HTERT-HM (cell line): ENCODE measurements around the gene NAXD.

- RRBS: no CpG with 5 or more reads among the region's 17 CpGs
Measured at GRCh38 chr13:110250133-110251198, 56.5 kb downstream of the COL4A1 start.

GRCh38 chr13:110265397-110266618, 41.1 kb downstream of the COL4A1 start:
- RRBS: 65% methylated on average over 3 of the region's 49 CpGs

DNA sequence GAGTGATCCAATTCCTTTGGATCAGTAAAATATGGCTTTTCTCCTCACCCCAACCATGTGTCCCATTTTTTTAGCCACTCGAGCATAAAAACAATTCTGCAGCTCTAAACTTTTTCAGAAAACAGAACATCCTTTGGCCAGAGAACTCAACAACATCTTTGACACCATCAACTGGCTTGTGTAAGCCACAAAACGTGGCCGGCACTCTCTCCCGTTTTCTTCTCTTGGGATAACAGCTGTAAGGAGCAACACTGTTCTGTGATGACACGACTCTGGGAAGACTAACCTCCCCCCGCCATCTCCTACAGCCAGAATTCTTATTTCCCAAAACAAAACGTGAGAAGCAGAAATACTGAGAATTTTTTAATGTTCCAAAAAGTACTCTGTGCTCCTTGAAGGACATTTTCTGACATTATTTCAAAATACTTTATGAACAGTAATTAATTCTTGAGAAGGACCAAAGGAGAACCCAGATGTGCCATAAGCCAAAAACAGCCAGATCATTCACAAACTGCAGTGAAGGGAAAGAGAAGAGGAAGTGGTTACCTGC, 25.9 kb downstream of the COL4A1 start:
- RRBS: no CpG with 5 or more reads among the region's 7 CpGs

DNA sequence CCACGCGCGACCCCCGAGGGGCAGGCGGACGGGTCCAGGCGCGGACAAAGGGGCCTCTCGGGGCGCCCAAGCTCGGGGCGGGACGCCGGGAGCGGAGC, 277 bp downstream of the COL4A1 start:
- RRBS: 0% methylated on average over 6 of the region's 15 CpGs

DNA sequence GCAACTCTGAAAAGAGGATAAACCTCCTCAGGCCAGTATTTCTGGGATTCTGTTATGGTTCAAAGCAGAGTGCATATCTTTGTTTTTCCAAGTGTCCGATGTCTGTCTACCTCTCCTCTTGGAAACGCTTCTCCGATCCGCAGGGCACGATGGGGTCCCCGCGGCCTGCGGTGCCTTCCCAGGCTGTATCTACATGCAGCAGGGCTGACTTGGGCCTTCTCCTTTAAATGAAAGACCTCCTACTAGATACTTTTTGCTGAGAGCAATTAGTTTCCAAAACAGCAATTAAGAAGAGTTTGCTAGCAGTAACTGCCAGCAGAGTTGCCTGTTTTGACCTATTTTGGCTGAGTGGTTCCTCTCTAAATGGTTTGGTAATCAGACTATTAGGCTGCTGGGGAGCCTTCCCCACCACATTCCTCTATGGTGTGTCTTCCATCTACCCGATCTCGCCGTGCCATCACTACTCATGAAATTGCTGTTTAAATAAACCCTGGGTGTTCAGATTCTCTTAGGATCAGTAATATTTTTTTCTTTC, 23.5 kb downstream of the COL4A2 start:
- RRBS: no CpG with 5 or more reads among the region's 11 CpGs

DNA sequence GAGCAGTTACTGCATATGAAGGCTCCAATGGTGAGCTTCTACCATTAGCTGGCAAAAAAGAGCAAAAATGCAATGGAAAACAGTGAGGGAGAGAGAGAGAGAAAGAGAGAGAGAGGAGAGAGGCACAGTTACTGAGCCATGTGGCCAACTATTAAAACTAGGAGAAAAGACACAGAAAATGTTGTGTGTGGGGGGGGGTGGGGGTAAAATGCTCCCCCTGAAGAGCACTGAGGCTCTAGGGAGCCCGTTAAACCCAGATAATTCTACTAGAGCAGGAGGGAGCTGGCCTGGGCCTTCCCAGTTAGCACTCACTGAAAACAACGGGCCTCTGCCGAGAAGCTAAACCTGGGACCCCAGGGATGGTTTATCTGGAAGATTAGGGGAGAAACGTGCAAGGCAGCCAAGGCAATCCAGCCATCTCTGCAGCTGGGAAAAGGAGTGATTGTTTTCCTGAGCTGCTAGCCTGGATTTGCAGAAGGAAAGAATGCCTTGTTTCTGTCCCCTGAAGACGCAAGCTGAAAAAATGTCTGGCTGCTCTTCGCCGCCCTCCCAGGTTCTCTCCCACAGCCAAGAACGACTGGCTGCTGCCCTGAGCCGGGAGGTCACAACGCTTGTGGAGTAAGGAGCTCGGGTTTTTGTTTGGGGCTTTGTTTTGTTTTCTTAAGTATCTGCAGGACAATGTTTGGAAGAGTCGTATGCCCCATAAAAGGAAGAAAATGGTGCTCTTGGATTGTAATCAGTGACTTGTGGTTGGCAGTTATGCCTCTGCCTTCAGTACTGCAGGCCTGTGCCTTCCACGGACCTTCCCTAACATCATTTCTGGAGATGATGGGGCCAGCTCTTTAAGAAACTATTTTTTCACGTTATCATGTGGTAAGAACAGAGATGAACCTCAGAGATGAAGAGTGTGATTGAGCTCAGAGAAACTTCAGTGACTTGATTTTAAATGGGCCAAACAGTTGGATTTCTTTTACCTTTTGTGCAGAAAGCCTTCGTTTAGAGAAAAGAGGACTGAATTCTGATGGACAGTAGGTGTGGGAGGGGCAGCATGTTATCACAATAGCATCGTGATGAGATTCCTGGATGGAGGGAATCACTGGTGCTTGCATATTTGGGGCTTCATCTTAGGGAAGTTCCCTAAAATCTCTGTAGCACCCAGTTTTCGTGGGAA, 31.5 kb downstream of the COL4A2 start:
- RRBS: no CpG with 5 or more reads among the region's 17 CpGs

DNA sequence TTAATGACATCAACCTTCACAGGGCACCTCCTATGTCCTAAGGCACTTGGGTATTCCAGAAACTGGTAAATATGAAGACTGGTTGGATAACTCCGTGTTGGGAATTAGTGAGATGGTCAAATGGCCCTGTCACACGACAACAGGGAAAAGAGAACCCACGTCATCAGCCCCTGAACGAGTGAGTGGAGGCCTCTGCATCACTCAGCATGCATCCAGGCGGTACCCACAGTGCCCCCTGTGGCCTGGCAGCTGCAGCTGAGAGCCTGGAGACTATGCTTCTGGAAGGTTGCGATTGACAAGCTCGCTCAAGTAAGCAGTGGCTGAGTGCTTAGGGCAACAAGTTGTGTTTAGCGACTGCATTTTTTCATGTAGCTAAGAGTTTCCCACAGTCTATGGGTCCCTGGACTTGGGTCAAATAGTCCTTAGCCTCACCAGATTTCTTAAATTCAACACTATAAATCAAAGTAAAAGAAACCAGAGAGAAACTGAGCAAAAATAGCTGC, 55.9 kb downstream of the COL4A2 start:
- RRBS: no CpG with 5 or more reads among the region's 8 CpGs

- RRBS: no CpG with 5 or more reads among the region's 3 CpGs
Measured at GRCh38 chr13:110400540-110401256, 93.6 kb downstream of the COL4A2 start.

DNA sequence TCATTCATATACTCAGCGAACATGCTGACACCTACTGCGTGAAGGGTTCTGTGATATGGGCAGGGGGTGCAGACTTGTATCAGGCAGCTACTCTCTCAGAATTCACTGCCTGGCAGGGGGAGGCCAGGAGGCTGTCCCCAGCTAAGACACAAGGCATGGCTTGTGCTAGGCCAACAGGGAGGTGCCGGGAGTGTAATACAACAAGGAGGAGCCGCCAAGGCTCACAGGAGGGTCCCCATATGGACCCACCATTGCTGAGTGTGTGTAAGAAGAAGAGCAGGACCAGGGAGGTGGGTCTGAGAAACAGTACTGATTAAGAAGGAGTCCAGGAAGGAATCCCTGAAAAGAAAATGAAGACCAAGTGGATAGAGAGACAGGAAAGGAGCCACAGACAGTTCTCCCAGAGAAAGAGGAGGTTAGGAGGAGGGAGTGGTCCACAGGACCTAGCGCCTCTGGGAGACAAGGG, 97.3 kb downstream of the COL4A2 start:
- RRBS: no CpG with 5 or more reads among the region's 5 CpGs

GRCh38 chr13:110430192-110430851, 123.2 kb downstream of the COL4A2 start:
- RRBS: no CpG with 5 or more reads among the region's 9 CpGs

DNA sequence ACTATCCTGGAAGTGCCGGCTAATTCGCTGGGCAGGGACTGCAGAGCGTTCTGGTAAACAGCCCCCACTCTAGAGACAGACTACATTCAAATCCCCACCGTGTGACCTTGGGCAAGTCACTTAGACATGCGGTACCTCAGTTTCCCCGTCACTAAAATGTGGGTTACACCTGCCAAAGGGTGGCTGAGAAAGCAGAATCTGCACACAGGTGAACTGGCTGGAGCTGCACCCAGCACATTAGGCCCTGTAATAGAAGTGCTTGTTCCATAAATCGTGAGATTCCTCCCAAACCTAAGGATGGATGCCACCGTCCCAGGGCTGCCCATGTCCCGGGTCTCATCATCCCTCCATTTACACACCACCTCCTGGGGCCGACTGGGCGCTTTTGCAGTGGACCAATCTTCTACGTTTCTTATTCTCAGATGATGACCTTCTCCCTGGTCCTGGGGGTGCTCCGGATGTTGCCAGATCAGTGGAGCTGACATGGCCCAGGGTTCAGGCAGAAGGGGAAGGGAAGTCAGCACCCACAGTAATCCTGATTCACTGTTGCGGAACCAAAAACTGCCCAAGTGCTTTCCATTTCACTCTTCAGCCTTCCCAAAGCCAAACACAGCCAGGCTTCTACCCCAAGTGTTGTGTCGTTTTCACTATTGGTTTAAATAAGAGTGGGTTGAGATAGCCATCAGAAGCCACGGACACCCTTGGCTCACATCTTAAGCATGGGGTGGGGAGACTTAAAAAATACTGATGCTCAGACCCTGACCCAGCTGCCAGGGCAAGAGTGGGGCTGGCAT, 29.9 kb downstream of the RAB20 start:
- RRBS: 78% methylated on average over 1 of the region's 16 CpGs

DNA sequence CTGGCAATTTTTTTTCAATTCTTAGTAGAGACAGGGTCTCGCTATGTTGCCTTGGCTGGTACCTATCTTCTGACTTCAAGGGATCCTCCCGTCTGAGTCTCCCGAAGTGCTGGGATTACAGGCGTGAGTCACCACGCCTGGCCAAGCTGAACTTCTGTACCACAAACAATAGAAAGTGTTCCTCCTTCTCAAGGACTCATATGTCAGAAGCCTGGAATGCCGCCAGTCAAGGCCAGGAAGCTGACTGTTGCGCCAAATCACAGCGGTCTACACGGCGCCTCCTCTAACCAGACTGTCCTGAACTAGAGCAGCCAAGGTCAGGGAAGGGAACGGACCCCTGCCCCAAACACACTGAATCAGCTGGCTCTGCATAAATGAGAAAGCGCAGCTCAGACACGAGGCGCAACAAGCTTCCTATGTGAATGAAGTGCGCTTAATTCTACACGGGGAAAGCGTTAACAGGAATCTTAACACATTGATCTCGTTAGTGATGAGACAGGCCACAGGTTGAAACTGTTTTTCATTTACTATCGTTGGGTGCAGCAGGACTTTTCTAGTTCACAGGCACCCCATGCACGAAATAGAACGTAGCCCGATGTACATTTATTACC, 14.5 kb downstream of the RAB20 start:
- RRBS: no CpG with 5 or more reads among the region's 22 CpGs

- RRBS: no CpG with 5 or more reads among the region's 26 CpGs
Measured at GRCh38 chr13:110555096-110556153, 6.1 kb downstream of the RAB20 start.

- RRBS: 2% methylated on average over 16 of the region's 42 CpGs
Measured at GRCh38 chr13:110615094-110615704, at the start of gene NAXD. NAXD (plus strand) TSS chr13:110615545.

GRCh38 chr13:110643975-110644747, 28.8 kb downstream of the NAXD start:
- RRBS: no CpG with 5 or more reads among the region's 13 CpGs

DNA sequence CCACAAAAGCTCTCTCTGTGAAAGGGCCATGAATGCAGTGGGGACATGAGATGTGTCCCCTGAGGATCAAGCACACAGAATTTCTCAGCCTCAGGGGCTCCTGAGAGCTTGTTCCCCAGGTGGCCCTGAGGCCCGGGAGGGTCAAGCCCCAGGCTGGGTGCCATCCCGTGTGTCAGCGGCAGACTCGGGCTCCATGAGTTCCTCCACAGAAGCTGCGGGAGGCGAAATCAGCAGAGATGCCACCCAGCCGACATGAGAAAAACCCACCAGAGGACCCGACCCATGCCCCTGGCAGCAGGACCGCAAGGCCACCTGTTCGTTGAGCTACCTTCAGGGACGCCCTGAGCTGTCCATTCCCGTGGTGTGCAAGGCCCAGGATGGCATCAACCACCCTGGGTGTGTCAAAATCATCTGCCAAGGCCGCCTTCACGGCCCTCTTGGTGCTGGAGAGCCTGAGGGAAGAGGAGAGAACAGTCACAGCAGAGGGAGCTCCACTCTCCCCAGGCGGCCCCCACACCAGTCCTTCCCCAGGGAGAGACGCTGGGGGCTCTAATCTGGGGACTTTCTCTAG, 30.4 kb downstream of the NAXD start:
- RRBS: no CpG with 5 or more reads among the region's 16 CpGs

DNA sequence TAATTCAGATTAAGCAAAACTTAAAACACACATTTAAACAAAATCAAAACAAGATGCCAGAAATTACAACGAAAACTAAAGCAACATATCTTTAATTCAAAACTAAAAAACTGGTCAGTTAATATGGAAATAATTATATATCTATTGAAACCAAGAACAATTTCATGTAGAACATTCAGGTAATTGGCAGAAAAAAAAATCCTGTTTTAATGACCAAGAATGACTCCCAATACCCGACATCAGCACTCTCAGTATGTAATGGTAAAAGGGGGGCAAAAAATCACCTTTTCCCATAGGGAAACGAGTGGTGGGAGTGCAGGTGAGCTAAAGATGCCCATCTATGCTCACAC, 24.8 kb downstream of the ANKRD10 start:
- RRBS: no CpG with 5 or more reads among the region's 3 CpGs

DNA sequence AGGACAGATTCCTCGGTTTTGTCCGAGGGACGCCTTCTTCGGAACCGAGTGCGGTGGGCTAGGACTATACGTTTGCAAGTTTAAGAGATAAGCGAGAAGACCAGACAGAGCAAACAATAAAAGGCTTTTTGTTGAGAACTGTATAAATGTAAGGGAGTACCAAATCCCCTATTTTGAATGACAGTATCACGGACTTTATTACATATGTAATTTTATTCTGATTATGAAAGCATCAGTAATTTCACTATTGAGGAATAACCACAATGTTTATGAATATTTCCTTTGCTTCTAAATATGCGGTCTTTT, 1.1 kb upstream of the ANKRD10 start:
- RRBS: no CpG with 5 or more reads among the region's 10 CpGs

GRCh38 chr13:111153065-111153806, 38.1 kb downstream of the ARHGEF7 start:
- RRBS: 2% methylated on average over 31 of the region's 66 CpGs

GRCh38 chr13:111186425-111187104, 71.5 kb downstream of the ARHGEF7 start:
- RRBS: no CpG with 5 or more reads among the region's 13 CpGs